Skin of body (tissue), 2 donors: Measurements from ENCODE around the gene ILKAP.

DNA sequence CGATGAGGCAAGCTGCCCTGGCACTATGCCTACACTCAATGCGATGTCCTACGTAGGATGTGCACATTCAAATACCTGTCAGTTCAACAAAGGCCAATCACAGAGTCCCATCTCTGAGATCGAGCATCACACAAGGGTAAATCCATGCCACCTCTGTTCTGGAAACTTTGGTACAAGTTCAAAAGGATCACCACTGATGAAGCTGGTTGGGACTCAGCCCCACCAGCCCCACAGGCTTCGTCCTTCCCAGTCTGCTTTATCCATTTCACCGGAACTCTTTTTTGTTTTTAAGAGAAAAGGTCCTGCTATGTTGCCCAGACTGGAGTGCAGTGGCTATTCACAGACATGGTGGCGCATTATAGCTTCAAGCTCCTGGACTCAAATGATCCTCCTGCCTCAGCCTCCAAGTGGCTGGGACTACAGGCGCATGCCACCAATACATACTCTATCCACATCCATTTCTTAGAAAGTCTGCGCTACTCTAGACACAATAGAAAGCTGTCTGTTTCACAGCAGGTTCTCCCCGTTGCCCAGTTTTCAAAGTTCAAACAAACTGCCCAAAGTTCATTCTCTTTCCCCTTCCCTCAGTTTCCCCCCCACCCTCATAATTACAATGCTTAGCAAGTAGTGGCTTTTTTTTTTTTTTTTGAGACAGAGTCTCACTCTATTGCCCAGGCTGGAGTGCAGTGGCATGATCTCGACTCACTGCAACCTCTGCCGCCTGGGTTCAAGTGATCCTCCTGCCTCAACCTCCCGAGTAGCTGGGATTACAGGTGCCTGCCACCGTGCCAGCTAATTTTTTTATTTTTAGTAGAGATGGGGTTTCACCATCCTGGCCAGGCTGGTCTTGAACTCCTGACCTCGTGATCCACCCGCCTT is 17.0 kb downstream of the ERFE start:
- RAMPAGE, long total RNA = no peak

DNA sequence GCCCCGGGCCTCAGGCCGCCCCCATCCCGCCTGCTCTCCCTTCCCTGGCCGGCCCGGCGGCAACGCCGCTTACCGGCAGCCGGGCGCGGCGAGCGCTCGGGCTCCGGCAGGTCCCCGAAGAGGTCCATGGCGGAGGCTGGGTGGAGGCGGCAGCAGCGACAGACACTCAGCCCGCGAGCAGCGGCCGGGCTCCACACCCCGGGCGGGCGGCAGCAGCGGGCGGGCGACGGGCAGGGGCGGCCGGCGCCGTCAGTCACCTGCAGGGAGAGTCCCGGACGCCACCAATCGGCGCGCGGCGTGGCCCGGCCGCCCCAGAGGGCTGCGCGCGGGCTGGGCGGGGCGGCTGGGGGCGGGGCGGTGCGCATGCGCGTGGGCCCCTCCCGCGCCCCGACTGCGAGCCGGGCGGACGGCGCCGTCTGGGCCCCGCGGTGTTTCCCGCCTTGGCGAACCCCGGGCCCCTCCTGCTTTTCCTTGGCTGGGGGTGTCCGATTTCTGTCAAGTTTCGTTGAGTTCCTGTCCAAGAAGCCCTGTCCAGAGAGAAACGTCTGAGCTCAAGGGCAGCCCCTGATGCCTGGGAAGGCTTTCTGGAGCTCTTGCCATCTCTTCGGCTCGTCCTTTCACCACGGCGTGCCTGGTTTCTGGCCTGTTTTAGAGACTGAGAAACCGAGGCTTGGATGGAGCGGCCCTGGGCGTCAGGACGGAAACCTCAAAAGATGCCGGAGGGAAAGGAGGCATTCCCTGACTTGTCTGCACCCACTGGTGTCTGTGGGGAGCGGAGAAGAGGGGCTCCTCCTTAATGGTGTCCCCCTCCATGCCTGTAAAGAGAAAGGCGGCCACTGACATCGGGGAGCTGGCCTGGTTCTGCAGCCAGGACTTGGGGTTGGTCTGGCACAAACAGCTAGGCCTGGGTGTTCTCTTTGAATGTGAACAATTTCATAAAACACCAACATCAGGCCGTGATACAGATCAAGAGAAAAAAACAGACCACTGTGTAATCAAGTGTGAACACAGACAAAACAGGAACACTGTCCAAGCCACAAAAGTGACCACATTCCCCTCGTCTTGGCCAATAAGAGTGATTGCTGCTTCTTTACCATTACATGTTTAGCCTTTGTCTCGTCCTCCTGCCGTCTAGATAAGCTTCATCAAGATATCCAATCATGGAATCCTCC is at the start of gene ILKAP:
Gene ILKAP, minus strand, starts transcription at position 270 of the 1,172 bp plus-strand sequence.
- RAMPAGE, long total RNA = no peak

- RAMPAGE, long total RNA = no peak
Observed at GRCh38 chr2:238403726-238404520, 22.8 kb upstream of the ASB1 start.

- RAMPAGE, long total RNA = no peak
Observed at GRCh38 chr2:238459067-238459552, 32.4 kb downstream of the ASB1 start.

GRCh38 chr2:238720002-238720947 is 127.6 kb upstream of the TWIST2 start:
- RAMPAGE, long total RNA = no peak

GRCh38 chr2:238790707-238791402 is 57.0 kb upstream of the TWIST2 start:
- RAMPAGE, long total RNA = no peak

GRCh38 chr2:238848791-238849282 is 952 bp downstream of the TWIST2 start:
- RAMPAGE, long total RNA = no peak

DNA sequence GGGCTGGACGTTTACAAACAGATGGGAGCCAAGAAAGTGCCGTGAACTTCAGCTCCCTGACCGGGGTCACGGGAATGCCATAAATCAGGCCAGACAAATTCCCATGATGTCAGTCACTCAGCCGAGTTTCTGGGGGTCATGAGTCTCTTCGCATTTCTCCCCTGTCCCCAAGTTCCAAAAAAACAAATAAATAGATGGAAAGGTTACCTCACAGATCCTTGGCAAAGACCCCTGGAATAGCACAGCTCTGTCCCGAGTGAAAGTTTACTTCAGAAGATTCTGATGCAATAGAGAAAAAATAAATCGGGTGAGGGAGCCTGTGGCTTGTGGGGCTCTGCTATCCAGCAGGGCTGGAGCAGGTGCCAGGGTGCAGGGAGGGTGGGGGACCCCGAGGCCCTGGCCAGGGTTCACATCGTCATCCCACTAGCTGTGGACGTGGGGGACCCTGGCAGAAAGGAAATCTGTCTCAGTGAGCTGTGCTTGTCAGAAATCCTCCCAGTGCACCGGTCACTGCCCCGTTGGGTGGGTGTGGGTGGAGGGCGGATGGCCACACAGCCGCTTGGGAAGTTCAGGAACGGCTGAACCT is 27.8 kb downstream of the TWIST2 start:
- RAMPAGE, long total RNA = no peak

DNA sequence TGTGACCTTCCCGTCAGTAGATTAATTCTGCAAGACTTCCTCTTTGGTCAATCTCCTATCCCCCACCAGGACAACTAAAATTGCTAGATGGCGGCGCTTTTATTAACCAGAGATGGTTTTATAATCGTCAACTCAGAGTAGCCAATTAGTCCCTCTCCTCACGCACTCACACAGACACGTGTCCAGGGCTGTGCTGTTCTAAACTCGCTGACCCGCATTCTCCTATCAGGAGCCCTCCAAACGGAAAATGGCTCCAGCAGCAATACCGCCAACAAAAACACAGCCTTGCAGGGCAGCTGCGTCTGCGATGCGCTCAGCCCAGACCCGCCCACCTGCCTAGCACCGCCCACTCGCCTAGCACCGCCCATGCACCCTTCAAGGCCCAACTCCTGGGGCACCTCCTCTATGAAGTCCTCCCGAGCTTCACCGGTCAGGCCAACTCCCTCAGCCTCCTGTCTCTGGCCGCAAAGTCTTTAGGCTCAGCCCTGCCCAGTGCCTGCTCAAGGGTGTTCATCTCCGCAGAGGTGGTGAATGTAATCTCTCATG is 119.6 kb downstream of the TWIST2 start:
- RAMPAGE, long total RNA = no peak

GRCh38 chr2:239189764-239190330 is 211.0 kb downstream of the HDAC4 start:
- RAMPAGE, long total RNA = no peak

DNA sequence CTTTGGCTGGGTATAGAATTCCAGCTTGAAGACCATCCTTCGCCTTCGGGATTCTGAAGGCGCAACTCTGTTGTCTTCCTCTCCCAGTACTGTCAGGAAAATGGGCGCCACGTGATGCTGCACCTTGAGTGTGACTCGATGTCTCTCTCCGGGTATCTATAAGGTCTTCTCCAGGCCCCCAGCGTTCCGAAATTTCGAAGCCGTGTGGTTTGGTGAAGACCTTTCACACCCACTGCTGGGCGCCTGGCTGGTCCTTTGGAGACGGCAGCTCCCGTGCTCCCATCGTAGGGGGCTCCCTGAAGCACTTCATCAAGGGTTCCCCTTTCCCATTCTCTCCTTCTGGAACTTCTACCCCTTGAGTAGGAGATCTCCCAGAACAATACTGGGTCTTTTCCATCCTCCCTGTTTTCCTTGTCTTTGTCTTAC is 203.6 kb downstream of the HDAC4 start:
- RAMPAGE, long total RNA = no peak

DNA sequence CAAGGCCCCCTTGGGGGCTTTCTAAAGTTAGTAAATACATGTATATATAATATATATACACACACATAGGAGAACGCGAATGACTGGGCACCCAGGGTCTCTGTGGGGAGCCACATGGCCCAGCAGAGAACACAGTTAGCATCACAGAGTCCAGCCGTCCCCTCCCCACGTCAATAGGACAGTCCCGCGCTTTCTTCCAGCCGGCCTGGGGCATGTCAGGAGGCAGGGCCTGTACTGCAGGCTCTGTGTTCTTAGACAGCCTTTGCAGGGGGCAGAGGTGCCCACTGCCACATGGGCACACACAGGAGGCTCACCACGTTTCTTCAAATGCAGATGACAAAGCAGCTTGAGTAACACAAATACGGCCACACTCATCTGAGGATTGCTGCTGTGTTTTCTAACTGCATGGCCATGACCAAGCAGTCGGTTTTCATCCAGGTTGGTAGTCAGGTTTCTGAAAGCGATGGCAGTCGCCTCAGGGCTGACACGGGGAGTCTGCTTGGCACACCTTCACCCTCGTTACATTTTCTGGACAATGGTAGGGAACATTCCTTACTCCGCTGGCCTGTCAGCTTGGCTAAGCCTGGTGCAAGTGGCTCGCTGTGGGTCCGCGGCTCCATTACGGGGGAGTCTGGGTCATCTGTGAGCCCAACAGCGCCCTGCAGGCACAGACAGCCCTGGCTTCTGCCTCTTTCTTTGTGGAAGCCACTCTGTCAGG is 95.8 kb downstream of the HDAC4 start:
- RAMPAGE, long total RNA = no peak

DNA sequence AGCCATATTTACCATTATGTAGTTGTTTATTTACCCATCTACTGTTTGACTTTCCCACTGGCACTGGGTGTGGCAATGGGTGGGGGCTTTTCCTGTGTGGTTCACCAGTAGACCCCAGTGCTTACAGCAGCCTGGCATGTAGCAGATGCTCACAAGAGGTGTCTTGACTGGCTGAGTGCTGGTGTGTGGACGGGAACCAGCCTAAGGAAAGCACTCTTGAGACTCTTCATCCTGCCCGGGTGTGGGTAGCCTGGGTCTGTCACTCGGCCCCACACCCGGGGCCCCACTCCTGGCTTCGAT is 78.3 kb downstream of the HDAC4 start:
- RAMPAGE, long total RNA = no peak

- RAMPAGE, long total RNA = no peak
Observed at GRCh38 chr2:239346581-239347451, 54.0 kb downstream of the HDAC4 start.

DNA sequence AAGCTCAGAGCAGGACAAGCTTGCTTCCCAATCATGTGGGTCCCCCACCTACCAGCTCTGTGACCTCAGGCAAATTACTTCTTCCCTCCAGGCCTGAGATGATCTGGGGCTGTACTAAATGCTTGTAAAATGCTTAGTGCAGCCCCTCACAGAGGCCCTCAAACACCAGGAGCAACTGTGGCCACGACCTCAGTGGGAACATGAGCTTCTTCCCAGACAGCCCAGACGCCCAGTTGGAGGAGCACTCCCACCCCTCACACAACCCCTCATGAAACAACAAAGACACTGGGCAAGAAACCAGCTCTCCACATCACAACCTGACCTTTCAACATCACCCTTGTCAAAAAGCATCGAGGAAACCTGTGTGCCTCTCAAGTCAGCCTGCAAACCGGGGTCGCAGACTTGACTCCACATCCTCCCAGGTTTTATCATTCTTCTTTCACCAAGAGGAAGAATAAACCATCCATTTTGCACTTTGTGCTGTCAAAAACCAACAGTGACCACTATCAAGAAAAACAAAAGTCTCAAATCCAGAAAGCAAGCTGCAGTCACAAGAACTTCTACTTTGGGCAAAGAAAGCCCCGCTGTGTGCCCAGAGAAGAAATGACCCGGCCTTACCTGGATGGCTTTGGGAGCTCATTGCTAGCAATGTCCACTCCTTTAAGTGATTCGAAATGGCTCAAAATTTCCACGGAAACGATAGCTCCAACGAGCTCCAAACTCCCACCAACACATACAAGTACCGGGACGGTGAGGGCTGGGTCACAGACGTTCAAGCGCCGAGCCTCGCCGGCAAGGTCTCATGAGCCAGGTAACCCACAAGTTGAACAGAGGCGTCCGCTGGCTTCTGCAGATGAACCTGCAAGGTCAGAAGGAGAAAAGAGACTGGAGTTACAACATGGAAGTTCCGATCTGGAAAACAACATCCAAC is 48.5 kb downstream of the HDAC4 start:
- RAMPAGE, long total RNA = no peak

GRCh38 chr2:239389356-239389880 is 11.4 kb downstream of the HDAC4 start:
- RAMPAGE, long total RNA = no peak

GRCh38 chr2:239500675-239501718 is 100.2 kb upstream of the HDAC4 start:
- RAMPAGE, long total RNA = no peak

- RAMPAGE, long total RNA = no peak
Observed at GRCh38 chr2:239691245-239691737, 290.5 kb upstream of the HDAC4 start.

- RAMPAGE, long total RNA = no peak
Observed at GRCh38 chr2:239770222-239770638, 254.9 kb downstream of the NDUFA10 start.

DNA sequence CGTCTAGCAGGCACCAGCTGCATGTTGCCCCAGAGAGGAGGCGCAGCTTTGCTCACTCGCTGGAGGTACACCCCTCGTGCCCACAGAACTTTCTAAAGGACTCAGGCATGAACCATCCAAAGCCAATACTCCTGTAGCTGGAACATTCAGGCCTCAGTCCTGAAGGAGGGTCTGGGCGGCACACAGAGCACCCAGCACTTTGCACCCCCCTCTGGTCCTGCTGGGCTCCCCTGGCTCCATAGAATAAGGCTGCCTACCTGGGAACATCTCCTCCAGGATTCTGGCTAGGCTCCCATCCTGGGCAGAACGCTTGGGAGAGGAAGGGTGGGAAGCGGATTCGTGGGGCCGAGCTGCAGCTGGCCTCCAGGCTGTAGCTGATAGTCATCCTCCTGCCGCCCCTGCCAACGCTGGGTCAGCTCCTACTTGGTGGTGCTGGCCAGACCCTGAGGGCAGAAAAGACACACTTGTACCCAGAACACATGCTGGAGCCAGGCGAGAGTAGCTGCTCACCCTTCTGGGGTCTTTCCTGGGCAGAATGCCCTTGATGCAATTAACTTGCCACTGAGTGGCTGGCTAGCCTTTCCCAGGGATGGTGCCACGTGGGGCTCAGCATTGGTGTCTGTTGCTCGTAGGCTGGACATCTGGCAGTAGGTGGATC is 113.0 kb downstream of the NDUFA10 start:
- RAMPAGE, long total RNA = no peak